Keratinocyte (primary cell): ENCODE measurements around the gene LRRC4.

DNA sequence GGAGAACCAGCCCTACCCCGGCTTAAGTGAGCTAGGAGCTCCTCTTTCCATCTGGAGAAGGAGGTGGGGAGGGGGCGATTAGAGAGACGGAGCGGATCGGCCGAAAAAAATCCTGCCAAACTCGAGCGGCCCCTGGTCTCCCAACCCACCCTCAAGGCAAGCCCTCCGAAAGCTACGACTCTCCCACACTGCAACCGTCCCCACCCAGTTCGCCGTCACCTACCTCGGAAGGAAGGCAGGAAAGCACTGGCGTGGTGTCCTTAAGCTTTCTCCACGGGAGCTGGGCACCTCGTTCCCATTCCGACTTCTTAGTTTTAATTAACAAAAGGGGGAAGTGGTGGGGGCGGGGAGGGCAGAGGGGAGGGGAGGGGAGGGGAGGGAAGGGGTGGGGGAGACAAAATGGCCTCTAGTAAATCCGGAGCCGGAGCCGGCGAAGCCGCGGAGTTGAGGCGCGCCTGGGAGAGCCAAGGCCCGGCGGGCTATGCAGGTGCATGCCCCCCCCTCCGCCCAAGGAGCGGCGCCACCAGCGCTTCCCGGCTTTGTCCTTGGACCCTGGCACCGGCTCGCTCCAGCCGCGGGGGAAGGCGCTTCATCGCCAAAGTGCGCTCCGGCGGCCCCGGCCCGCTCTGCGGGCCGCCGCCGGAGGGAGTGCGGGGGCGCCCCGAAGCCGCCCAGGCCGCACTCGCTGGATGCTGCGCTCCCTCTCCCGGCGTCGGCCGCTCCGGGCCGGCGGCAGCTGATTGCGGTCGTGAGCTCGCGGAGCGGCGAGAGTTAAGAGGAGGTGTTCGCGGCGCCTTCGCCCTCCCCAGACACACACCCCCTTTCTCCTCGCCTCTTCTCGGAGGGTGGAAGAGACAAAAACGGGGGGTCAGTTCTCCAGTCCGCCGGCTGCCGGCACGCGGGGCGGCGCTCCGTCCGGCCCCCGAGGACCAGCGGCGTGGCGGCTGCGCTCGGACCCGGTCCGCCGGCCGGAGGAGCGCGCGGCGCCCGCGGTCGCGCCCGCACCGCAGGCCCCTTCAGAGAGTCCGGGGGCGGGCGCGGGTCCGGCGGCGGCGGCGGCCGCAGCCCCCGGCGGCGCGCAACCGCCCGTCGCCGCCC is at the start of gene LRRC4:
Gene LRRC4 (minus strand): TSS at position 748 of the 1,098 bp plus-strand sequence.
CAGE:
- cytosol, long polyA minus RNA: no peak
- cytosol, long polyA plus RNA: no peak
- long polyA plus RNA: no peak
- nucleus, long polyA minus RNA: no peak
- nucleus, long polyA plus RNA: no peak

DNA sequence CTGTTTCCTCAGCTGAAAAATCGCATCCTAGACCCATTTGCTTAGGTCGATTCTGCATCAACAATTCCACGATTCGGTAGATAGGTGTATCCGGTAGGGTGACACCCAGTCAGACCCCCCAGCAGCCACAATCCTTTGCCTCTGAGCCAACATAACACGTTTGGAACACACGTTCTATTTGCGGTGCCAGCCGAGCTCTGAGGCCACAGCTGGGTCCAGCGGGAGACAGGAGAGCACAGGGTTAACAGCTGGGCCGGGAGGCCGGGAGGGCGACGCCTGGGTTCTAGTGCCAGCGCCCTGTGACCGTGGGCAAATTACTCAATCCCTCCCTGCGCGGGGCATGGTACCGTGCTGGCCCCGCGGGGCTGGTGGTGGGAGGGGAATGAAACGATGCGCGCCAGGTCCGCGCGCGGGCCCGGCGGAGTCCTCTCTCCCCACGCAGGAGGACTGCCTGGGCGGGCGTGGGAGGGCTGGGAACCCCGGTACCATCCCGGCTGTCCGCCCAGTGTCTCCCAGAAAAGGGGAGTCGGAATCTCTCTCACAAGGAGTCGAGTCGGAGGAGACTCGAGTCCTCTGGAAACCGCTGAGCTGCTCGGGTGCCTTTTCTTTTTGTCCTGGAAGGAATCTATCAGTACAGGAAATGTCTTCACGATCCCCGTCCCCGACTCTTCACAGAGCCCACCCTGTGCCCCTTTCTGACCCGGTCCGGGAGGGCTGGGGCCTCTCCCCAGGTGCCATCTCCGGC is 30.4 kb downstream of the LEP start:
CAGE:
- cytosol, long polyA minus RNA: no peak
- cytosol, long polyA plus RNA: no peak
- long polyA plus RNA: no peak
- nucleus, long polyA minus RNA: no peak
- nucleus, long polyA plus RNA: no peak

CAGE:
- cytosol, long polyA minus RNA: start-site peak on the minus strand at chr7:128339637-128339751, 6 reads
- cytosol, long polyA plus RNA: no peak
- long polyA plus RNA: no peak
- nucleus, long polyA minus RNA: start-site peak on the minus strand at chr7:128339718-128339751, 17 reads
- nucleus, long polyA plus RNA: no peak
Observed at GRCh38 chr7:128339500-128340193, 4.1 kb downstream of the RBM28 start.

DNA sequence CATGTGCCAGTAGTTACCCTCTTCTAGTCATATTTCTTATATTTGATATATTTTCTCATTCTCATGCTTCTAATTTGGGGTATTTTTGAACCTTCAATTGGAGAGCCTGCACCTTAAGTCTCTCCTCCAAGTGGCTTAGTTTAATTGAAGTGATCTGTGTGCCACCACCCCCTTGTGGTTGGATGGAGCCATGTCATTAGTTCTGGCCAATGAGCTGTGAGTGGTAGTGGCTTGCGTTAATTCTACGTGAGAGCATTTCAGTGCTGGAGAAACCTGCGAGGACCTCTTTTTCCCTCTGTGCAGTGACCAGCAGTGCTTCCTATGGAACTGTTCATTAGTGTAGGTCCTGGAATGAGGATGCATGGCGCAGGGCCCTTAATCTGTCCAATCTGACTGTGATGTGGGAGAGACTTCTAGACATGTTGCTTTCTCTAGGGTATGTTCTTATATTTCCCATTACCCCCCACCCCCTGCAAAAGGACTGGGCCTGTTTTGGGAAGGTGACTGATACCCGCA is 3.7 kb downstream of the HILPDA start:
CAGE:
- cytosol, long polyA minus RNA: no peak
- cytosol, long polyA plus RNA: no peak
- long polyA plus RNA: no peak
- nucleus, long polyA minus RNA: no peak
- nucleus, long polyA plus RNA: no peak

GRCh38 chr7:128708784-128709221 is 6.4 kb upstream of the GARIN1B start:
CAGE:
- cytosol, long polyA minus RNA: no peak
- cytosol, long polyA plus RNA: no peak
- long polyA plus RNA: no peak
- nucleus, long polyA minus RNA: no peak
- nucleus, long polyA plus RNA: no peak

DNA sequence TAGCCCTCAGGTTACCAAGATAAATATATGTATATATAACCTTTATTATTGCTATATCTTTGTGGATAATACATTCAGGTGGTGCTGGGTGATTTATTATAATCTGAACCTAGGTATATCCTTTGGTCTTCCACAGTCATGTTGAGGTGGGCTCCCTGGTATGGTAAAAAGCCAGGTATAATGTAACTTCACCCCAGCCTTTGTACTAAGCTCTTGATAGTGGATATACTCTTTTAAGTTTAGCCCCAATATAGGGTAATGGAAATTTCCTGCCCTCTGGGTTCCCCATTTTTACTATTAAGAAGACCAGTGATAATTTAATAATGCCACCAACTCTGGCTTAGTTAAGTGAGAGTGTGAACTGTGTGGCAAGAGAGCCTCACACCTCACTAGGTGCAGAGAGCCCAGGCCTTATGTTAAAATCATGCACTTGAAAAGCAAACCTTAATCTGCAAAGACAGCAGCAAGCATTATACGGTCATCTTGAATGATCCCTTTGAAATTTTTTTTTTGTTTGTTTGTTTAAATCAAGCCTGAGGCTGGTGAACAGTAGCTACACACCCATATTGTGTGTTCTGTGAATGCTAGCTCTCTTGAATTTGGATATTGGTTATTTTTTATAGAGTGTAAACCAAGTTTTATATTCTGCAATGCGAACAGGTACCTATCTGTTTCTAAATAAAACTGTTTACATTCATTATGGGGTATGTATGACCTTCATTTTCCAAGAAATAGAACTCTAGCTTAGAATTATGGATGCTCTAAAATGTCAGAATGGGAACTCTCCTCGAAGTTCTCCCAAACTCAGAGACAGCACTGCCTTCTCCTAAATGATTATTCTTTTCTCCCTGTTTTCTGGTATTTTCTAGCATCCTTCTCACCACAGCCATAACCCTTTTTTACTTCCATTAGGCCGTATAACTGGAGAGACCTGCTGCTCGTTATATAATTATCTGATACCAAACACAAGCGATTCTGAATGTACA is 4.5 kb downstream of the OPN1SW start:
CAGE:
- cytosol, long polyA minus RNA: start-site peak on the plus strand centred at position 476 of the sequence, 44 bp wide, 17 reads
- cytosol, long polyA plus RNA: no peak
- long polyA plus RNA: no peak
- nucleus, long polyA minus RNA: start-site peak on the minus strand centred at position 264 of the sequence, 58 bp wide, 7 reads
- nucleus, long polyA plus RNA: start-site peak on the plus strand centred at position 659 of the sequence, 13 bp wide, 396 and 250 reads in 2 replicates

CAGE:
- cytosol, long polyA minus RNA: no peak
- cytosol, long polyA plus RNA: no peak
- long polyA plus RNA: no peak
- nucleus, long polyA minus RNA: no peak
- nucleus, long polyA plus RNA: no peak
Observed at GRCh38 chr7:128832237-128833001, 2.2 kb downstream of the FLNC start.

CAGE:
- cytosol, long polyA minus RNA: no peak
- cytosol, long polyA plus RNA: no peak
- long polyA plus RNA: no peak
- nucleus, long polyA minus RNA: no peak
- nucleus, long polyA plus RNA: no peak
Observed at GRCh38 chr7:128863533-128863756, 789 bp downstream of the ATP6V1F start.

DNA sequence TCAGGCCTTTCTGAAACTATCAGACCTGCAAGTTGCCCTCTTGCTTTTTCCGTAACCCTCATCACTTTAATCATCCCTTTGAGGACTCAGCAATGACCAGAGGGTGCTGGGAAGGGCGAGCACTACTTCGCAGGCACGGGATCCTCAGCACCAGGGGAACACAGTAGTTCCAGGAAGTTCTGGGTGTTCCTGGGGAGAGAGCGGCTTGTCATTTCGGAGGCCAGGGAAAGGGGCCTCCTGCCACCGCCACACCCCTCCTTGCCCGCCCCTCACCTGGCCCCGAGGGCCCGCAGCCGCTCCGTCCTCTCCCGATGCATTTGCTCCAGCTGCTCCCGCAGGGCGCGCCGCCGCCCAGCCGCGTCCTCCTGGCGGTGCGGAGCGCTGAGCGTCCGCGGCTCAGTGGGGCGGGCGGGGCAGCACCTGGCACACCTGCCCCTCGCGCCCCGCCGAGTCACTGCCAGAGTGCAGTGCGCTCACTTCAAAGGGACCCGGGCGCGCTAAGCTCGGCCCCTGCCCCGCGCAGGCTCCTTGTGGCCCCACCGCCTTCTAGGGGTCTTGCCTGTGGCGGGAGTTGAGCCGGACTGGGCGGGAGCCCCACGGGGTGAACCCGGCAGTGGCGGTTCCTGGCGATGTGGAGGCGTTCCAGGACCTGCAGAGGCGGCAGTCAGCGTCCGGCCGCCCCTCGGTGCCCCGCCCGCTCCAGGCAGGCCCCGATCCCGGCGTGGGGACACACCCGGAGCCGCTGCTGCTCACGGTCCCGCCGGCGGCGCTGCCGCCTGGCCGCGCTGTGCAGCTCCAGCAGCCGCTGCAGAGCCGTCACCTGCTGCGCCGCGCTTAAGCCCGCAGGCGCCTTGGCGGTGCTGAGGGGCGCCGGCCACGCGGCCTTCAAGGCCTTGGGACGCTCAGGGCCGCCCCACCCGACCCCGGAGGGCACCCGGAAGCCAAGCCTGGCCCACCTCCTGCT is 3.0 kb downstream of the ATP6V1FNB start:
CAGE:
- cytosol, long polyA minus RNA: no peak
- cytosol, long polyA plus RNA: no peak
- long polyA plus RNA: no peak
- nucleus, long polyA minus RNA: no peak
- nucleus, long polyA plus RNA: no peak

GRCh38 chr7:128892649-128893000 is 17.9 kb downstream of the KCP start:
CAGE:
- cytosol, long polyA minus RNA: no peak
- cytosol, long polyA plus RNA: no peak
- long polyA plus RNA: no peak
- nucleus, long polyA minus RNA: no peak
- nucleus, long polyA plus RNA: no peak

CAGE:
- cytosol, long polyA minus RNA: no peak
- cytosol, long polyA plus RNA: no peak
- long polyA plus RNA: no peak
- nucleus, long polyA minus RNA: no peak
- nucleus, long polyA plus RNA: no peak
Observed at GRCh38 chr7:129055972-129056429, 1.1 kb upstream of the TNPO3 start.

CAGE:
- cytosol, long polyA minus RNA: no peak
- cytosol, long polyA plus RNA: no peak
- long polyA plus RNA: no peak
- nucleus, long polyA minus RNA: no peak
- nucleus, long polyA plus RNA: no peak
Observed at GRCh38 chr7:129189861-129190344, 1.5 kb downstream of the SMO start.

GRCh38 chr7:129225360-129226288 is 794 bp downstream of the AHCYL2 start:
CAGE:
- cytosol, long polyA minus RNA: no peak
- cytosol, long polyA plus RNA: no peak
- long polyA plus RNA: no peak
- nucleus, long polyA minus RNA: no peak
- nucleus, long polyA plus RNA: no peak

CAGE:
- cytosol, long polyA minus RNA: no peak
- cytosol, long polyA plus RNA: no peak
- long polyA plus RNA: no peak
- nucleus, long polyA minus RNA: no peak
- nucleus, long polyA plus RNA: no peak
Observed at GRCh38 chr7:129278825-129279397, 54.1 kb downstream of the AHCYL2 start.

GRCh38 chr7:129310574-129311216 is 85.9 kb downstream of the AHCYL2 start:
CAGE:
- cytosol, long polyA minus RNA: no peak
- cytosol, long polyA plus RNA: no peak
- long polyA plus RNA: no peak
- nucleus, long polyA minus RNA: no peak
- nucleus, long polyA plus RNA: no peak

DNA sequence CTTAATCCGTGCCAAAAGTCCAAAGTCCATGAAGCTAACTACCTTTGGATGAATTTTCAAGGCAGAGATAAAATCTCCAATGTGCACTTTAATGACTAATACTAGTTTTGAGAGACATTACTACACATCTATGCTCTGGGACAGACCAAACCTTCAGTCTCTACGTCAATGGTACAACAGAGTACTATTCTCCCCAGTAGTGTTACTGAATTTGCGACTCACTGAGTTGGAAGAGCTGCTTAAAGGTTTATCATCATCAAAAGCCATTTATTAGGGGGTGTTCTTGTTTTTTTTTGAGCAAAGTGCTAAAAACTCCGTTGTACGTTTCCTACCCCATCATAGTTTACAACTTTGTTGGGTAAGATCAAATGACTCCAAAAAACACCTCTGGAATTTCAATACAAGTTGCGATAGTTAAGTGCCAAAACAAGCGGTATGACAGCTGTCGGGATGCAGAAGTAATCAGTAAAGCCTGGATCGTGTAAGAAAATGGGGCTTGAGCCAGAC is 45.9 kb downstream of the UBE2H start:
CAGE:
- cytosol, long polyA minus RNA: no peak
- cytosol, long polyA plus RNA: no peak
- long polyA plus RNA: no peak
- nucleus, long polyA minus RNA: no peak
- nucleus, long polyA plus RNA: no peak

DNA sequence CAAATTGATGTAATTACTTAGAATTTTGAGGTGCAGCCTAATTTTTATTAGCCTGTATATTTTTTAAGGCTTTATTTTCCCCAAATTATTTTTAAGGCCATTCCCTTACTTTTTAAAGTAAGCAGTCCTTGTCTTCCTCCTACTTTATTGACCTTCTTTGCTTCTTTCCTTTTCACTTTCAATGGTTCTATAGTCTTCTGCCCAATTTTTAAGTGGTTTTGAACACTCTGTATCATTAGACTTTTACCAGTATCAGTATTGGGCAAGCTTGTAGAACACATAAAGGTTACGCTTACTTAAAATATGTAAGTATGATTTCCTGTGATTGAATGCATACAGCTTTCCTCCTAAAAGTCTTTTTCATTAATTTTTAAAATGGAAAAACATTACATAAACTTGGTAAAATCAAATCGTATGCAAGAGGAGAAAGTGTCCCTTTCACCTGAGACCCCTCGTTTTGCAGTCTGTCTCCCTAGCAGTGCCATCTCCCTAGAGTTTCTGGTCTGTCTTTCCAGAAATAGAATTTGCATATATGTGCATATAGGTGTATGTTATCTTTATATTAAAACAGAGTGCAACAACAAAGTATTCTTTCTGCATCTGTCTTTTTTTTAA is 15.8 kb downstream of the KLHDC10 start:
CAGE:
- cytosol, long polyA minus RNA: no peak
- cytosol, long polyA plus RNA: no peak
- long polyA plus RNA: no peak
- nucleus, long polyA minus RNA: no peak
- nucleus, long polyA plus RNA: no peak

DNA sequence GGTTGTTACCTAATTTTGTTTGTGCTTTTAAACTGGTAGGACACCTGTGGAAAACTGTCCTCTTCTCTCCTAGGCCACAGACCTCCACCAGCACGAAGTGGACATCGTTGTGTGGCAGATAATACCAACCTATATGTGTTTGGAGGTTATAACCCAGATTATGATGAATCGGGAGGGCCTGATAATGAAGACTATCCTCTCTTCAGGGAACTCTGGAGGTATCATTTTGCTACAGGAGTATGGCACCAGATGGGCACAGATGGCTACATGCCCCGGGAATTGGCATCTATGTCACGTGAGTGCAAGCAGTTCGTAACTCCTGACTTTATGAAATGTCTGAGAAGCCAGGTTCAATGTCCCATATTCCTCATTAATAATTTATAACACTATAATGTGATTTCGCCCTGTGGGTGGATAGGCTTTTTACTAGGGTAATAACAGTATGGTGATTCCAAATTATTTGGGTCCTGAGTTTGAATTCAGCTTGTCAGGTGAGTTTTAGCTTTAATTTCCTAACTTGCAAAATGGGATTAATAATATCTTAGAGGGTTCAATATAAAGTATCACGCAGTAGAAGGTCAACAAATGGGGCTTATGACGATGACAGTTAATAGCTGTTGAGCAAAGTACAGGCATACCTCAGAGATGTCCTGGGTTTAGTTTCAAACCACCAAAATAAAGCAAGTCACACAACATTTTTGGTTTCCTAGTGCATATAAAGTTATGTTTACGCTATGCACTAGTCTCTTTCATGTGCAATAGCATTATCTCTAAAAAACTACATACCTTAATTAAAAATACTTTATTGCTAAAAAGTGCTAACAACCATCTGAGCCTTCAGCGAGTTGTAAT is 46.3 kb downstream of the KLHDC10 start:
CAGE:
- cytosol, long polyA minus RNA: start-site peak on the plus strand centred at position 147 of the sequence, 55 bp wide, 10 reads
- cytosol, long polyA plus RNA: no peak
- long polyA plus RNA: no peak
- nucleus, long polyA minus RNA: no peak
- nucleus, long polyA plus RNA: no peak

DNA sequence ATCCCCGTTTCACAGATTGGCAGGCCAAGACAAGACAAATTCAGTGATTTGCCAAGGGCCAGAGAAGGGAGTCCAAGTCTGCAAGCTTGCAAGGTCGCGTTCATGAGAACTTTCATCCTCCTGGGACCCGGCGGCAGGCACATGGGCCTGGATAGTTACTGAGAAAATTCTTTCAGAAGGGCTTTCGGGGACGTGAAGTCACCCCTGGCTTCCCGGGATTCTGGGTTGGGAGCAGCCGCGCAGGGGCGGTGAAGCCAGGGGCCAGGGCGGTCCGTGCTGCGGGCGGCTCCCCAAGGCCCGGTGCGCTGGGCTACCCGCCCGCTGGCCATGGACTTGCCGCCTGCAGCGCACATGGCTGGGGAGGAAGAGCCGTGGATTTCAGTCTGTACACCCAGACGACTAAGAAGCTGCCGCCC is 64.7 kb downstream of the TMEM209 start:
CAGE:
- cytosol, long polyA minus RNA: no peak
- cytosol, long polyA plus RNA: no peak
- long polyA plus RNA: no peak
- nucleus, long polyA minus RNA: no peak
- nucleus, long polyA plus RNA: no peak

CAGE:
- cytosol, long polyA minus RNA: no peak
- cytosol, long polyA plus RNA: no peak
- long polyA plus RNA: no peak
- nucleus, long polyA minus RNA: no peak
- nucleus, long polyA plus RNA: no peak
Observed at GRCh38 chr7:130282615-130282988, 10.4 kb upstream of the CPA4 start.